Paraaortic lymph node (tissue), 1 donor: ENCODE measurements around a stretch of chr10.

DNA sequence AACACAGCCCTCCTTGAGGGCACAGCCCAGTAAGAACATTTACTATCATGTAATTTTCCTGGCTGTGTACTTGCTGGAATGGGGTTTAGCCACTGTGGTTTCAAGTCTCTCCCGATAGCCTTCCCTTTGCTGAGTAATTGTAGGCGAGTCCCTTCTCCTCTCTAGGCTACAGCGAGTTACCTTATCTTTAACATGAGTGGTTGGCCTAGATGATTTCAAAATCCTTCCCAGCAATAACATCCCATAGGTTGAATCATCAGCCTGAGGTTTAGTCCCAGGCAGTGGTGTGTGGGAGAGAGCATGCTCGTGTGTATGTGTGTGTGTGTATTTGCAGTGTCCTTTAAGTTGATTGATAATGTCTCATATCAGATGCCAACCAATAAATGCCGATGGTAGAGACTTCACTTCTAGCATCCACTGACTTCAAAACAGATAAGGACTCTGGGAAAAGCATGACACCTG lies 142.9 kb upstream of the ZMIZ1 start:
- PRO-cap, result no peak

DNA sequence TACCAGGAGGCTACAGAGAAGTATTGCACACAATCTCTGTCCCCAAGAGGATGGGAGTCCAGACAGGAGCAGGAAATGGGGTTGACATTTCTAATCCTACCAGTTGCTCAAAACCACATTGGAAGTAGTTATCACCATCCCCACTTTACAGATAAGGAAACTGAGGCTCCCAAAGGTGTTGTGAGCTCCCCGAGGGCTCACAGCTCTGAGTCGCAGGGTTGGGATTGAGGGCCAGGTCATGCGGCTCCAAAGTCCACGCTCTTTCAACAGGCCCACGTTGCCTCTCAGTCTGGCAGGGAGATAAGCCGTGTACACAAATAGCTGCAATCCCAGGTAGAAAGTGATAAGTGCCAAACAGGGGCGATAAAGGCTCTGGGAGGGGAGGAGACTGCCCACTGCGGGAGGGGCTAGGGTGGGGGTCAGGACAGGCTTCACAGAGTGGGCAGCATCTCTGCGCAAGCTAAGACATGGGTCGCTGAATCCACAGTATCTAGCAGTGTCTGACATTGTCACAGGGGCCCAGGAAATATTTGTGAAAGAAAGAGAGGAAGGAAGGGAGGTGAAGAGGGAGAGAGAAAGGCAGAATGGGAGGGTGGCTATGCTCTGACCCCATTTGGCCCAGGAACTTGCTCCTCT lies 9.5 kb upstream of the ZMIZ1 start:
- PRO-cap, result no peak

- PRO-cap, result bidirectional peak, plus-strand start at chr10:79069637, minus-strand start at chr10:79069578
Measured at GRCh38 chr10:79069316-79069833, 609 bp downstream of the ZMIZ1 start.

DNA sequence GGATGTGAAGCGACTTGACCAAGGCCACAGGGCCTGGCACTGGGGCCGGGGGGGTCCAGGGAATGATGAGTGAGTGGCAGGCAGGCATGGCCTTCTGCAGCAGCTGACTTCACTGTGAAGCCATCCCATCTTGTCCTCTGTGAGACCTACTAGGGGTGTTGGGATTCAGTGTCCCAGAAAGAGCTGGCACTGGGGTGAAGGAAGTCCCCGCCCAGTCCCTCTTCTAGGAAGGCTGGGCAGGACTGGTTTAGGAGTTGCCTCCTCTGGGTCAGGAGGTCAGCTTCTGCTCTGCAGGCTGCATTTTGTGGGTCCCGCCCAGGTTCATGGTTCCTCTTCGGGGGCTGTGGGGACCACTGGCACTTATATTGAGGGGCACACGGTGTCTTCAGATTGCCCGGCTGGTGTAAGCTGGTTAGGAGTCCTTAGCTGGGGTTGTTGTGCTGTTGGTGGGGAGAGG lies 10.9 kb downstream of the ZMIZ1 start:
- PRO-cap, result no peak

- PRO-cap, result no peak
Measured at GRCh38 chr10:79091339-79091854, 22.6 kb downstream of the ZMIZ1 start.

DNA sequence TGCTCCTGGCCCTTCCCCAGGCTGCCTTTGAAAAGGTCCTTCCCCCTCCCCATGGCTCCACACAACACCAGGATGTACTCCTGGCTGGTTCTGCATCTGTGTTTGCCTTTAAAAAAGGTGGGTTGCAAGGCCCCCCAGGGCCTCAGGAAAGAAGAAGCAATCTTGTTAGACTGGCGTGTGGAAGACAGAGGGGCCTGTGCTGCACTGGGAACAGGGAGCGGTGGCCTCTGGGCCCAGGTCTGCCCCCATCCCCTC lies 30.5 kb downstream of the ZMIZ1 start:
- PRO-cap, result no peak

DNA sequence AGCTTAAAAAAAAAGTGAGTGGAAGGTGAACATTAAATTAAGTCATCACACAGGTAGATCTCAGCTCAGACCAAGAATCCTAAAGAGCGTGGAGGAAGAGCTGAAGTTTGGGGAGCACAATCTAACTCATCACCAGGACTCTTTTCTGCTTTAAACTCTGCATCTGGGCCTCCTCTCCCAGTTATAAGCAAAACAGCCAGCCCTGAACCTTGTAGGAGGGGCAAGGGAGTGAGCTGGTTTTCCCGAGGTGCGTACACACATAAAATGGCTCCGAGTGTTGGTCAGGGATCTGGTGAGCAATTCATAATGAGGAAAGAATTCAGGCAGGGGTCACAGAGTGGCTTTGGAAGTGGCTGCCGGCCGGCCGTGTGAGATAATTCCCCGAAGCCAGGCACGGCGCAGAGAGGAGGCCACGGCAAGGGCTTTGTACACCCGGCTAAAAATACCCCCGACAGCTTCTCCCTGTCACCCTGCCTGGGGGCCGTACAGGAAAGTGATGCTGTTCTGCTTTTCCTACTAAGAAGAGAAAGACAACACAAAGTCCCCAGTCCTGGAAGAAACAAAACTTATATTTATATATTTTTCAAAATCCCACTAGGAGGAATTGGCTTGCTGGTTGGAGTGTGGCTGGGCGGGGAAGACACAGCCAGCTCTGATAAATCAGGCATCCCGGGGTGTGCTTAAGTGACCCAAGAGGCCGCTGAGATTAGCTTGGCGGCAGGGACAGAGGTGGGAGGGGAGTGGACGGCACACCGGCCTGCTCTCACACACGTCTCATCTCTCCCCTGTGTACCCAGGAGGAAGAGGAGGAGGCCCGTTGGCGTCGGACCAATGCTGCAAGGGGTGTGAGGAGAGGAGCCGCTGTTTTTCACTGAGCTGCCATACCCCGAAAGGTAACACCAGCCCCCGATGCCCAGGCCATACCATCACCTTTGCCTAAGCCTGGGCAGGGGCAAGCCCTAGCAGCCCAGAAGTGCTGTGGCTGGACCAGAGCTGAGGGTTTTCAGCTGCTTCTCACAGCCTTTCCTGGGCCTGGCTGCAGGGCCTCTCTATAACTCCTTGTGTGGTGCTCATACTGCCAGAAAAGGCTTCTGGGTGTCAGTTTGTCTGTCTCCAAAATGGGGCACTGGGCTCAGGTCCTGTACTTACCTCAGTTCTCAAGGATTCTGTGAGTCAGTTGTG lies 70.5 kb downstream of the ZMIZ1 start:
- PRO-cap, result no peak

- PRO-cap, result no peak
Measured at GRCh38 chr10:79155024-79155980, 86.5 kb downstream of the ZMIZ1 start.

DNA sequence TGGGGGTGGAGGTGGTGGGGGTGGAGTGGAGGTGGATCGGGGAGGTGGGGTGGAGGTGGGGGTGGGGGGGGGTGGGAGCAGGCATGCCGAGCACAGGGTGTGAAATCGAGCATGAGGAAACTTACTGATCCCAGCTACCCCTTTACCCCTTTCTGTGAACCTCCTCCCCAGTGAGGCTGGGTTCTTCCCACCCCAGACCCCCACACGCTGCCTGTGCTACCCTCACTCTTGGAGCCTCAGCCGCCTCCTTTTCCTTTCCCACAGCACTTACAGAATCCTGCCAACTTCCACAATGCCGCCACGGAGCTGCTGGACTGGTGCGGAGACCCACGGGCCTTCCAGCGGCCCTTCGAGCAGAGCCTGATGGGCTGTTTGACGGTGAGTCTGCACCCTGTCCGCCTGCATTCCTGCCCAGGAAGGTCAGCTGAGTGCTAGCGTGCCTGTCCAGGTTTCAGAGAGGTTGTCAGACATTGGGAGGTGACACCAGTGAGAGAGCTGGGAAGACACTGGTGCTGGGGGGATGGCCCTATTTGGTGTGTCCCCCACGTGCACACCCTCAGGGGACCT lies 139.1 kb upstream of the PPIF start:
- PRO-cap, result no peak

- PRO-cap, result no peak
Measured at GRCh38 chr10:79230115-79231207, 116.8 kb upstream of the PPIF start.

GRCh38 chr10:79295198-79295998 lies 51.9 kb upstream of the PPIF start:
- PRO-cap, result no peak

DNA sequence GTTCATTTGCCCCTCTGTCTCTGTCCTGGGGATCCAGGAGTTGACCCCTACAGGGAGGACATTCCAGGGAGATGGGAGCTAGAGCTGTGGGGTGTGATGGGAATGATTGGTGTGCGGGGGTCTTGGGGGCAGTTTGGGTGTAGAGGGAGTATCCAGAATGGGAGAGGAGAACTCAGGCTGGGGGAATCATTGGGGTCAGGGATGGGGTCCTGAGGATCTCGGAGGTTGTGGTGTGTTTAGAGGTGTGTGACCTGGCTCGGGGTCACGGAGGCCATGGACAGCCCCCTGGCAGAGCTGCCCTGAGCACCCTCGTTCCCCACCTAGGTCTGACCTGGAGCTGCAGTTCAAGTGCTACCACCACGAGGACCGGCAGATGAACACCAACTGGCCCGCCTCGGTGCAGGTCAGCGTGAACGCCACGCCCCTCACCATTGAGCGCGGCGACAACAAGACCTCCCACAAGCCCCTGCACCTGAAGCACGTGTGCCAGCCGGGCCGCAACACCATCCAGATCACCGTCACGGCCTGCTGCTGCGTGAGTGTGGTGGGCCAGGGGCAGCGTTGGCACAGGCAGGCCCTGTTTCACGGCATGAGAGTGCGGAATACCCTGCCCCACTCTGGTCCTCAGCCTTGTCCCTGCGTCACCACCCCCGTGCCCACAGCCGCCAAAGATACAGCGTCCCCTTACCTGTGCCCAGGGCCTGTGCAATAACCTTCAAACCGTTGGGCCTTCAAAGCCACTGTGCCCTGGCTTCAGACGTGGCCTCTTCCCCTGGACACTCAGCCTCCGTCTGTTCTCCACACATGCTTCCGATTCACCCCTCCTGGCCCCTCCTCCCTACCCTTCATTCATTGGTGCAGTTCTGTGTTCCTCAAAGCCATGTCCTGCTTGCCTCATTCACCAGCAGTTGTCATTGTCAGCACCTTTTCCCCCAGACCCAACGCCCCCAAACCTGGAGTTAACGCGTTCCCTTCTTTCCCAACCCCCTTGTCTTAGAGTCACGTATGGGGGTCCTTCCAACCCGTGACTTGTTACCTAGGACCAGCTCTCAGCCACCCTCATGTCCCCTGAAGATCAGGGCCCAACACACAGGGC lies 46.5 kb upstream of the PPIF start:
- PRO-cap, result no peak

GRCh38 chr10:79303429-79304393 lies 43.6 kb upstream of the PPIF start:
- PRO-cap, result no peak

DNA sequence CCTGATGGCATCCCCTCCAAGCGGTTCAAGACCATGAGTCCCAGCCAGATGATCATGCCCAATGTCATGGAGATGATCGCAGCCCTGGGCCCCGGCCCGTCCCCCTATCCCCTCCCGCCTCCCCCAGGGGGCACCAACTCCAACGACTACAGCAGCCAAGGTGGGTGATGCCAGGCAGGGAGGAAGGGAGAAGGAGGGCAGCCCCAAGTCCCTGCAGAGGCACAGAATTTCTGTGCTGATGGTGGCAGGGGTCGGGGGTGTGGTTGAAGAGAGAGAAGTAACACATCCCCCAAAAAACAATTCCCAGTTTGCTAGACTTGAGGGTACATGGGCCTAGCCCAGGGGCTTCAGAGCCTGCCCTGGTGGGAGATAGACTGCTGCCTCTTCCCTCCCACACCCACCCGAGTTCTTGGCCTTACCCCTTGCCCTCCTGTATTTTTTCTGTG lies 41.1 kb upstream of the PPIF start:
- PRO-cap, result no peak

GRCh38 chr10:79313592-79314279 lies 33.5 kb upstream of the PPIF start:
- PRO-cap, result no peak

- PRO-cap, result no peak
Measured at GRCh38 chr10:79322342-79323187, 24.7 kb upstream of the PPIF start.

DNA sequence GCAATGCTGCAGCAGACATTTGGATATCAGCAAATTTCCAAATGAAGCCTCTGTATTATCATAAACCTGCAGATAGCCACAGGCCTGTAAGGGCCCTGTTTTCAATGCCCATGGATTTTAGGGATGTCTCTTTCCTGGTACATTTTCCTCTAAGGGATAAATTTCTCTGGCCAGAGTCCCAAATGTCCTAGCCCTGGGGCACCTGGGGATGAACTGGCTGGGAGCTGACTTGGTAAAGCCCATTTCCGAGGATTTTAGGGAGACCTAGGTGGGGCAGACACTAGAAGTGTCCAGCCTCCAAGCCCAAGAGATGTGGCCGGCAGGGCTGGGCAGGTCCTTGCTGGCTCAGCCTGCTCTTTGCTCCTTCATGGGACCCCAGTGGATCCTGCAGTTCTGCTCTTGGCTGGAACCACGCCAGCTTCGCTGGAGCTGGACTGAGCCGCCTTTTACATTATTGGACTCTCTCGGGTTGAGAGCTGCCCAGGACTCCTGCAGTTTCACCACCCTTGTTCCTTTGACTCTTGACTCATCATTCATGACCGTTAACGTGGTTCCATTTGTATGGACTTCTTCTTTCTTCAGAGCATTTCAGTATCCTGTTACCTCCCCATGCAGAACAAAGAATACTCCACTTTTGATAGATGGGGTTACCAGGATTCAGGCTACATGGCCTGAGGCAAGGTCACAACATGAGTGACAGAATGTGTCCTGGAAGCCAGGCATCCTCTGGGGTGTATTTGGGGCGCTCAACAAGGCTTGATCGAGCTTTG lies 5.7 kb downstream of the PPIF start:
- PRO-cap, result no peak

DNA sequence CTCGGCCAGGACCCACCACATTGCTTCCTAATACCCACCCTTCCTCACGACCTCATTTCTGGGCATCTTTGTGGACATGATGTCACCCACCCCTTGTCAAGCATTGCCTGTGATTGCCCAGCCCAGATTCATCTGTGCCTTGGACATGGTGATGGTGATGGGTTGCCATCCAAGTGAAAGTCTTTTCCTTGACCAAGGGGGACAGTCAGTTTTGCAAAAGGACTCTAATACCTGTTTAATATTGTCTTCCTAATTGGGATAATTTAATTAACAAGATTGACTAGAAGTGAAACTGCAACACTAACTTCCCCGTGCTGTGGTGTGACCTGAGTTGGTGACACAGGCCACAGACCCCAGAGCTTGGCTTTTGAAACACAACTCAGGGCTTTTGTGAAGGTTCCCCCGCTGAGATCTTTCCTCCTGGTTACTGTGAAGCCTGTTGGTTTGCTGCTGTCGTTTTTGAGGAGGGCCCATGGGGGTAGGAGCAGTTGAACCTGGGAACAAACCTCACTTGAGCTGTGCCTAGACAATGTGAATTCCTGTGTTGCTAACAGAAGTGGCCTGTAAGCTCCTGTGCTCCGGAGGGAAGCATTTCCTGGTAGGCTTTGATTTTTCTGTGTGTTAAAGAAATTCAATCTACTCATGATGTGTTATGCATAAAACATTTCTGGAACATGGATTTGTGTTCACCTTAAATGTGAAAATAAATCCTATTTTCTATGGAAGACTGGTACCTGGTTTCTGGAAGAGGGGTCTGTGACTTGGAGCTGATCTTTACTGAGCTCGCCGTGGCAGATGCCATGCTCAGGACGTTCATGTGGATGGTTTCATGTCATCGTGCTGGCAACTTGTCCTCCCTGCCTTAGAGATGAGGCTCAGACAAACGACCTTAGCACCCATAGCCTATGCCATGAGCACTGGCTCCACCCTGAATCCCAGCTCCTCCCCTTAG lies 7.0 kb downstream of the PPIF start:
- PRO-cap, result no peak

- PRO-cap, result no peak
Measured at GRCh38 chr10:79356915-79357585, 9.8 kb downstream of the PPIF start.

- PRO-cap, result no peak
Measured at GRCh38 chr10:79404129-79405090, 41.0 kb downstream of the ZCCHC24 start.